T47D (cell line): ENCODE measurements around a stretch of chr21.

DNA sequence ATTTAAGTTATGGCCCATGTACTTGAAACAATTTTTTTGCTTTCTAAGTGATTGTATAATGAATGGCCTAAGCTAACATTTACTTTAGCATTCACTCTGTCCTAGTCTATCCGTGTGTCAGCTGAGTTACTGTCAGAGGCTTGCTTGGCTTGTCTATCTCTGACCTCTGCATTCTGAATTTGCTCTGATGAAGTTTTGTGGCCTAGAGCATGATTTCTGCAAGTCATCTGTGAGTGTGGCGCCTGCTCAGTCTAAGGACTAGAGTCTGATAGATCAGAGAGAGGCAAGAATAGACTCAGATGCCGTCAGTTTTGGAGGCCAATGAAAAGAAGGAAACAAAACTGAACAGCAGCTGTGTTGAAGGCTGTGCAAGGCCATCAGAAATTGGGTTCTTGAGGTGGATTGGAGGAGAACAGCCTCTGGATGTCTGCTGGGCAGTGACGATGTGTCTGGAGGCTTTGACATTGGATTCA is 573.0 kb downstream of the USP25 start:
- RRBS, result no CpG with 5 or more reads among the region's 4 CpGs

DNA sequence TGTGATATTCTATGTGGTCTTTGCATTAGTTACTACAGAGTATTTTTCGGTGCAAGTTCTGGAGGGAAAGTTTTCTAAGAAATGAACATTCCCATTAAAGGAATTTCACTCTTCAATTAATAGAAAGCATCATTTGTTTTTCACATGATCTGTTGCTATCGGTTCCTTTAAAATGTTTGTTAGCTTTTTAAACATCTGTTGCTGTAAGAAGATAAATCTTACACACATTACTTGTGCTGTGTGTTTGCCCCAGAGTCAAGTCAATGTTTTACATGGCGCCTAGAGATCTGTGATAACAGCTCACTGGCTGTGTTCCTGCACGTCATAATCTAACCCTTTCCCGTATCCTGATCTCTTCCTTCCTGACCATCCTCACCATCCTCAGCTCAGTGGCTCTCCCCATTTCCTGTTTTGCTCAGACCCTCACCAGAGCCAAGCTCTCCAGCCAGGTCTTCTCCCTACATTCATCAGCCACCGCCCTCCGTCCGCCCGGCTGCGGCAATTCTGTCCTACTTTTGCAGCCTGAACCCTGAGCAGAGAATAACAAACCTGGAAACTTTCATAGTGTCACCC is 824.6 kb downstream of the USP25 start:
- RRBS, result no CpG with 5 or more reads among the region's 10 CpGs

GRCh38 chr21:16586943-16587652 is 857.3 kb downstream of the USP25 start:
- RRBS, result no CpG with 5 or more reads among the region's 9 CpGs

- RRBS, result no CpG with 5 or more reads among the region's 1 CpG
These were observed 762.8 kb upstream of the CXADR start for GRCh38 chr21:16750050-16750407.

DNA sequence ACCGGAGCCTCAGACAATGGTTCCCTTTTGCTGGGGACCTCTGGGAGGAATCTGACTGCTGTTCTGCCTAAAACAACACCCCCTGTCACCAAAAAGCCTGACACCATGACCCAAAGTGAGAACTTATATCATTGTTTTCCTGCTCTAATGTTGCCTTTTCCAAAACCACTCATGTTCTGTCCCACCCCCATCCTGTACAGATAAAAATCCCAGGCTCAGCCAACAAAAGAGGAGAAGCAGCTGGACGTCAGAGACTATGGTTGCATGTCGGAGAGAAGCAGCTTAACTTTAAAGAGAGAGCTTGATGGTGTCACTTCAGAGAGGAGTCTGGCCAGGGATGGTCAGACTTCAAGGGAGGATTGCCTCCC is 327.1 kb upstream of the CXADR start:
- RRBS, result no CpG with 5 or more reads among the region's 3 CpGs

DNA sequence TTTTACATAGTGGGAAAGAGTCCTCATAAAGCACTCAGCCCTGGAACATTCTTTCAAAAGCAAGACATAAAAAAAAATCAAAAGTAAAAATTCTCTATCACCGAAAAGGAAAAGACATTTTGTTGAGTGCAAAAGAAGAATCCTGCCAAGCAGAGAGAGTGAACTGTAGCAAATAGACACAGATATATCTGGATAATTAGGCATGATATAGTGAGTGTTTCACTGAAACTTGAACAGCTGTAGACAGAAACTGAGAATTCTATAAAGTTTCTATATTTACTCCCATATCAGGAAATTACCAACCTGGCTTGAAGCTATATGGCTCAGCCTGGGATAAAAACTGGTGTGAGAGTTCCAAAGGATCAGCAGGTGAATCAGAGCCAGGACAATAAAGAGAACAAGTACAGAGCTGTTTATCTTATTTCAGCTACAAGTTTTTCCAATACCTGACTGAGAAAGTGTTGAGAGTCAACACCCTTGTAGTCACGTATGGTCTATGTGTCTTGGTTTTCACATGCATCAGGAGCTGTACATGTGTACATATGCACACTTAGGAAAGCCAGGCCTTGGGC is 40.8 kb upstream of the CXADR start:
- RRBS, result no CpG with 5 or more reads among the region's 2 CpGs

DNA sequence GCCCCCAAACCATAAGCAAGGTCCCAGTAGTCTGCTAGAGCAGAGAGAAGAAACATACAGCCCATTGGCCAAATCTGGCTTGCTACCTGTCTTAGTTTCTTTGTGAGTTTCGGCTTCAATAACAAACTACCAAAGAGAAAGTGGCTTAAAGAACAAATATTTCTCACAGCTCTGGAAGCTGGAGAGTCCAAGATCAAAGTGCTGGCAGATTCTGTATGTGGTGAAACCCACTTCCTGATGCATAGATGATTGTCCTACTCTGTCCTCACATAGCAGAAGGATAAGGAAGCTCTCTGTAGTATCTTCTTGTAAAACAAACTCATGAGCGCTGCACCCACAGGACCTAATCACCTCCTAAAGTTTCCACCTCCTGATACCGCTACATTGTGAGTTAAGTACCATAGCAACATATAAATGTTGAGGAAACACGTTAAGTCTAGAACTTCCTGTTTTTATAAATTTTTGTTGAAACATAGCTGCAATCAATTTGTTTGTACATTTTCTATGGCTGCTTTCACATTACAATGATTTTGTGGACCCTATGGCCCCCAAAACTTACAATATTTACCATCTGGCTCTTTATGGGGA is 1423.2 kb downstream of the NCAM2 start:
- RRBS, result no CpG with 5 or more reads among the region's 4 CpGs

DNA sequence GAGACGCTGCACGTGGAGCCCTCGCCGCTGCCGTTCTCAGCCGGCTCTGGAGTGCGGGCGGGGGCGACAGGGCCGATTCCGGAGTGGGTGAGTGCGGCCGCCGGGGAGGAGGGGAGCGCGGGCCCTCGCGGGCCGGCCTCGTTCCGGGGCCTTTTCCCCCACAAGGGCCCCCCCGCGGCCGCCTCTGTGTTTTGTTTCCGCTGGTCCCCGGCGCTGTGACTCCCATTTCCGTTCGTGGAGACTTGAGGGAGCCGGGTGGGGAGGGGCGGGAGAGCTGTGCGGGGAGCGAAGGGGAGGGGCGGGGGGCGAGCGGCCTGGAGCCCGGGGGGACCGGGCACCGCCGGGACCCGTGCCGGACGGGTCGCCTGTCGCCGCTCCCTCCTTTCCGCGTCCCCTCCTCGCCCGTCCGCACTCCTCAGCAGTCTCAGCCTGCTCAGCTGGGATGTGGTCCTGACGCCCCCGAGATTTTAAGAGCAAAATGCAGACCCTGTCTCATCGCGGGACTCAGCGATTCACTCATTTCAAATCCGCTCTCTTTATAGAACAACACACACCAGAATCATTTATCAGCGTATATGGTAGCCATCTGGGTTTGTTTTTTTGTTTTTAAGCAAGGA is 828 bp downstream of the GABPA start:
- RRBS, result 2% methylated on average over 21 of the region's 58 CpGs

DNA sequence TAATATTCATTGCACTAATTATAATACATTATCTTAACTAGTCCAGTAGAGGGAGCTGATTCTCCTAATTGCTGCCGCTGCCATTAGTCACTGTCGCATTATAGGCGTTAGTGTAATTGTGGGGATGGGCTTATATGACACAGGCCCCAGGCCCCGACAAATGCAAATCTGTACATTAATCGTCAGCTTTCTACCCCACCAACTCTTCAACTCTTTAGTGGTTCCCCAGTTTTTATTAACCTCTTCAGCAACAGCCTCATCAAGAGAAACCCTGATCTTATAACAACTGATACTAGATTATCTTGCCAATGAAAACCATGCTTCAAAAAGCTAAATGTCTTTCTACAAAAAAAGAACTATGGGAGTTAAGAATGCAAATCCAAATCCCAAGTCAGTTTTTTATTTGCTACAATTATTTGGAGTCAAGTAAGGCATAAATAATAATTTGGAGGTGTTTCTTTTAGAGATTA is 161.1 kb downstream of the GABPA start:
- RRBS, result no CpG with 5 or more reads among the region's 5 CpGs

GRCh38 chr21:25907483-25907949 is 172.7 kb downstream of the GABPA start:
- RRBS, result no CpG with 5 or more reads among the region's 1 CpG

- RRBS, result no CpG with 5 or more reads among the region's 8 CpGs
These were observed 191.2 kb downstream of the GABPA start for GRCh38 chr21:25925813-25926532.

- RRBS, result no CpG with 5 or more reads among the region's 3 CpGs
These were observed 146.5 kb downstream of the APP start for GRCh38 chr21:26024088-26024388.

GRCh38 chr21:26167488-26167907 is 3.1 kb downstream of the APP start:
- RRBS, result no CpG with 5 or more reads among the region's 8 CpGs

DNA sequence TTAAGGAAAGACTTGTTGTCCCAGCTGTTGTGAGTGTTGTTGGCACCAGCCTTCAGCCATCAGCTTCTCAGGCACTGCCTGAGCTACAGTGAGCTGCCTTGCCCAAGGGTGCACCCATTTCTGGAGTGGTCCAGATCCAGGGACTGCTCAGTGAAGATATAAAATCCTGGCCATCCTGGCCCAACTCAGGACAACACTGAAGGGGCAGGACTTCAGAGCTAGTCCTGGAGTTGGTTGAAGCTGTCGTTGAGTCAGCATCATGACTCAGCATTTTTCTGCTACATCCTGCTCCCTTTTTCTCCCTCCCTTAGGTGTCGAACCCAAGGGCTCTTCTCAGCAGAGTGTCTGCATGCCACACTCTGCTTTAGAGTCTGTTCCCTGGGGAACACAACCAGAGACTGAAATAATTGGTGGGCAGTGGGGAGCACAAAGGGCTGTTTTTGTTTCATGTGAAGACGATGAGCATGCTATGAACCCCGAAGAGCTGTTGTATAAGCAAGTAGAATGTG is 167.4 kb downstream of the CYYR1 start:
- RRBS, result no CpG with 5 or more reads among the region's 4 CpGs

DNA sequence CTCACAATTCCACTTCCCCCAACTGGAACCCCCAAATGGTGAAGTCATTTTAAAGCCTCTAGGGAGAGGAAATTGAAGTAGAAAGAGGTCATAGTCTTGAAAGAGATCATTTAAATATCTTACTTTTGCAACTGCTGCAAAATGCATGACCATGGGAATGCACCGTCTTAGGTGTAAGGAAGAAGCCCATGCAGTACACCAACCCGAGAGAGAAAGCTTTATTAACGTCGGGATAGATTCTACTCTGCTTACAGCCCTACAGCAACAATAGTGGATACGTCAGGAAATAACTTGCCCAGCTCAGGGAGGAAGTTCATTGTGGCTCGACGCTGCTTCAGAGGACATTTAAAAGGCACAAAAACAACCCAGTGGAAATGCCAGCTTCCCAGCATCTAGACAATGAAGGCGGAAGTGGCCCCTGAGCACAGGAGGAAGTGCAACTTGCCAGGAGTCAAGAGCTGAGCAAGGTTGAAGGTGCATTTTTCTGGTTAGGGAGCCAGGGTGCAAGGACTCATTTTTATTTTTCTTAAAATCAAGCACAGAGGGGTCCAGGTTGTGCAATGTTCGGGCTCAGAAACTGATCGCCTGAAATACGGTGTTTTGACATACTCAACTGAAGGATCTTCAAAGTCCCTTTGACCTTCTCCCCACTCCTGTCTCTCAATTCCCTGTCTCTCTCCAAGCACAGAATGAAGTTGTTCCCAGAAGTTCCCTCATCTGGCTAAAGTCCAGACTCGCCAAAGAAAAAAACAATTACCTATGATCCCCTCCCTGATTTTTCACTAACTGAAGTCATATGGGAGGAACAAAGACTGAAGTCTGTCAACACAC is 26.3 kb downstream of the CYYR1 start:
- RRBS, result no CpG with 5 or more reads among the region's 12 CpGs

GRCh38 chr21:26799829-26800508 is 45.2 kb downstream of the ADAMTS1 start:
- RRBS, result no CpG with 5 or more reads among the region's 5 CpGs

GRCh38 chr21:26834937-26835353 is 10.3 kb downstream of the ADAMTS1 start:
- RRBS, result no CpG with 5 or more reads among the region's 4 CpGs

GRCh38 chr21:26840194-26840706 is 5.0 kb downstream of the ADAMTS1 start:
- RRBS, result 32% methylated on average over 2 of the region's 10 CpGs

DNA sequence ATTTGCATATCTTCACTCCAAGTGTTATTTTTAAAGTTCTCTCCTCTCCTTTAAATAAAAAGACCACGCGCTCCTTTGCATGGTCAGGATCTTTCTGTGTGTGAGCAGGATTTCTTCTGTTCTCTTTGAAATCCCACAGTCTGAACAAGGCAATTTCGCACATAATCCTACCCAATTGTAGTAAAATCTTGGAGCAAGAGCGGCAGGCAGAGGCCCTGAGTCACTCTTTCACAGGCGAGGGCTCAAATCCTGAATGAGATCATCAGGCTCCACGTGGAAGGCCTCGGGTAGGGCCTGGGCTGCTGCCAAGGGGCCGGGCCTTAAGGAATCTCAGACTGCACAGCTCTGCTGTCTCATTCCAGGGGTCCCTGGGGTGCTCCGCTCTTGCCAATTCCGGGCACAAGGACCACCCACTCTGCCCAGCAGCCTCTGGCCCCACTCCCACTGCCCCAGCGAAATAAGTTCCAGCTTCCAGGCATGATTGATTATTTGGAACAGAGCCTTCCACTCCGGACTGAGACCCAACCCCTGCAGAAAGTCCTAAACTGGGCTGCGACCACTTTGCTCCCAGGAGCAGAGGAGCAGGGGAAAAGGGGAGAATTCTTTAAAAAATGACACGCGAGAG is 2.3 kb downstream of the ADAMTS1 start:
- RRBS, result 41% methylated on average over 4 of the region's 15 CpGs

- RRBS, result 81% methylated on average over 15 of the region's 61 CpGs
These were observed 1.1 kb downstream of the ADAMTS1 start for GRCh38 chr21:26844019-26844647.